UCH-1 (cell line): ENCODE measurements around a stretch of chr15.

DNA sequence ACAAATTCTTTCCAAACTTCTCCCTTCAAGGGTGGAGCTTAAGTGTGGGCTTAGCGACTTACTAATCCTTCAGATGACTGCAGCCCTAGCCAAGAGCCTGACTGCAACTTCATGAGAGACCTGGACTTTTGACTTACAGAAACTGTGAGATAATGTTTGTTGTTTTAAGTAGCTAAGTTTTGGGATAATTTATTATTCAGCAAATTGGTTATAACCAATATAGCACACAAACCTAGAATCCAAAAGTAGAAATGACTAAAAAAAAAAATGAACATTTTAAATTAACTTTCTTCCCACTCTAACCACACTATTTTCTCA lies 22.1 kb upstream of the ANXA2 start:
- RRBS, result no CpG with 5 or more reads among the region's 1 CpG

GRCh38 chr15:60568176-60568678 lies 89.3 kb upstream of the ICE2 start:
- RRBS, result no CpG with 5 or more reads among the region's 2 CpGs

DNA sequence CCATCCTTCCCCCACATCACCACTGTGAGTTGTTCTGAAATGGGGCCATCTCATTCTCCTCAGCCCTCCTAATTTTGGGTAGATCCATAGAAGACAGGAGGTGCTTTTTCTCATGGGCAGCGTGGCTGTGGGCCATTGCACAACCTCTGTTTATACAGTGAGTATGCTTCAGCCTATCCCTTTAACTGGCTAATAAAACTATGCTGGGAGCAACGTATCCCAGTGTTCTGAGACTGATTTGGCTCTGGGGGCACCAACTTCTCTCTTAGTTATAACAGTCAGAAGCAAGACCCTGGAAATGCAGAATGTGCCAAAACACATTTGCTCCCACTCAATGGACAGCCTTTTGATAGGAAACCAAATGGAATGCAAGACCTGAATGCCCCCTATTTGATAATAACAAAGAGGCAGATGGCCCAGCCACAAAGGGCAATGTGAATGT lies 97.1 kb upstream of the ICE2 start:
- RRBS, result no CpG with 5 or more reads among the region's 2 CpGs

GRCh38 chr15:60932413-60933017 lies 296.6 kb downstream of the RORA start:
- RRBS, result no CpG with 5 or more reads among the region's 7 CpGs

- RRBS, result no CpG with 5 or more reads among the region's 3 CpGs
Observed at GRCh38 chr15:61011135-61011619, 217.9 kb downstream of the RORA start.

GRCh38 chr15:61171265-61171757 lies 57.8 kb downstream of the RORA start:
- RRBS, result no CpG with 5 or more reads among the region's 2 CpGs

- RRBS, result no CpG with 5 or more reads among the region's 13 CpGs
Observed at GRCh38 chr15:62208956-62210201, 44.3 kb upstream of the C2CD4B start.

DNA sequence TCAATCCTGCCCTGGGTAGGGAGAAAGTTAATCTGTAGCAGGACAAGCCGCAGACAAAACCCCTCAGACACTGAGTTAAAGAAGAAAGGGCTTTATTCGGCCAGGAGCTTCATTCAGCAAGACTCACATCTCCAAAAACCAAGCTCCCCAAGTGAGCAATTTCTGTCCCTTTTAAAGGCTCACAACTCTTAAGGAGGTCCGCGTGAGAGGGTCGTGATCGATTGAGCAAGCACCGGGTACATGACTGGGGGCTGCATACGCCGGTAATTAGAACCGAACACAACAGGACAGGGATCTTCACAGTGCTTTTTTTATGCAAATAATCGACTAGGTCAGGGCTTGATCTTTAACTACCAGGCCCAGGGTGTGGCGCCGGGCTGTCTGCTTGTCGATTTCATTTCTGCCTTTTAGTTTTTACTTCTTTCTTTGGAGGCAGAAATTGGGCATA lies 95.2 kb upstream of the TLN2 start:
- RRBS, result no CpG with 5 or more reads among the region's 14 CpGs

DNA sequence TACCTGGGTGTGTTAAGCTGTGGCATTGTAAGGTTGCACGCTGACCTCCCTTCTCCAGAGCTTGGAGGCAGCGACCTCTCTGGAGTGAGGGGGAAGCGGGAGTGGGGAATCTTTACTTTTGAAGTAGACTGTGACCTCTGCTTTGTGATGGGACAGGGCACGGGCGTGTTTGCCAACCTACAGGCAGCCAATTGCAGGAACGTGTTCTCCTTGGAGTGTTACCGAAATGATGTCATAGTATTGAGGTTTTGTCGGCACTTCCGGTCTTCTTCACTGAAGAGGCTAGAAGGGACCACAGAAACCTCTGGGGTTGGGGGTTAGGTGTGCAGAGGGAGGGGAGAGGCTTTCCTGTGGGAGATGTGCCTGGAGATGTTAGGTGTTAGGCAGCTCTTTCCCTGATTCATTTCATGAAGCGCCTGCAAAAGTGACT lies 2.1 kb downstream of the TLN2 start:
- RRBS, result no CpG with 5 or more reads among the region's 10 CpGs

DNA sequence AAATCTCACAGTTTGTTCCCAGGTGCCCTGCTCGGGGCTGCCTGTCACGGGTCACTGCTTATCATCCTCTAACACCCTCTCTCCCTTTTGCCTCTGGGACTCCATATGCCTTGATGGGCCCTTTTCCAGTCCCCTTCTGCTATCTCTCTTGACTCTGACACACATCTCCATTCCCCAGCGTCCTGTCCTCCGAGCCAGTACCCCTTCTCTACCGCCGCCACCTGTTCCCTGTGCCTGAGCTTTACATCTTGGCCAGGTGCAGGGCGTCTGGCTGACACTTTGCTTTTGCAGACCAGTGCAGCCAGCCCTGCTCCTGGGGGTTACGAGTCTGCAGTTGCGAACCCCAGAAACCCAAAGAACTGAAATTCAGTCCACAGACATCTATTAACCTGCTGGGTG lies 65.3 kb downstream of the TLN2 start:
- RRBS, result no CpG with 5 or more reads among the region's 9 CpGs

DNA sequence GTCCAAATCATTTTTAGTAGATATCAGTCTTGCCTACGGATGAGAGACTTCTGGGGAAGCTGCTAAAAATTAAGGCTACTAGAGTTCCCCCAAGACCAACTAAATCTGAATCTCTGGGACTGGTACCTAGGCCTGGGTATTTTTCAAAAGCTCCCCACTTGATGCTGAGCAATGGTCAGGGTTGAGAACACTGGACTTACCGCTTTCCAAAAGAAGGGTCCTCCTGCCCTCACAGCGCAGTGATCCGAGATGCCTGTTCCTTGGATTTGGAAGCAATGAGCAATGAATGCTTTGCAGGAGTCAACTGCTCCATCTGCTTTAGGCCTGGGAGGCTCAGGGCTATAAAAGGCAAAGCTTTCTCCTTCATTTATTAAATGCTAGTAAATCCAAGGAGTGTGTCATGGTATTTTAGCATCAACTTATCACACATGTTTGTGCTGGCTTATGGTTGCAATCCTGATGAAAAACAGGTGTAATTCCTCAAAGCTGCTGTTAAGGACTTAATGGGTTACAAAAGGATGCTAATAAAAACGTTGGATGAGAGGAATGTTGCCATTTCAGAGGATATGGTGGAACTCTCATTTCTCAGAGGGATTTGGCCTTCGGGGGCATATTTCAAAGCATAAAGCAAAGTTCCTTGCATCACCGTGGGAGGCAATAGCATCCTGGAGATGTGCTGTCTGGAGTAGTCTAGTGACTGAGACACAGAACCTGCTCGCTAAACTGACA lies 158.6 kb upstream of the TPM1 start:
- RRBS, result no CpG with 5 or more reads among the region's 8 CpGs

DNA sequence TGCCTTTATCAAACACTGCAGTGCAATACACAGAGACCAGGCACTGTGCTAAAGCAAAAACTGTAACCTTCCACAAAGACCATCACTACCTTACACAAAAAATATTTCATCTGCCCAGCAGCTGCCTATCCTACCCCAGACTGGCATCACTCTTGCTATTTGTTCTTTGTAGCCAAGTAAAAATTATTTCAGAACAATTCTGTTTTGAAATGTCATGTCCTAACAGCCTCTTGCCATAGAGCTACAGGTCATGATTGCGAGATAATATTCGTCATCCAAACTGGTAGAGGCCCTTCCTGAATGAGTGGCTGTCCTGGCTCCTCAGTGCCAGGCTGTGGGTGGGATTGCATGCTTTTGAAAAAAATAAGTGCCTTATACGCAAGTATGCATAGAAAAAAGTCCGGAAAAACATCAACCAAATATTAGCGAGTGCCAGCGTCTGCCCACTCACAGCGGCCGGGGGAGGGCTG lies 142.2 kb upstream of the TPM1 start:
- RRBS, result 93% methylated on average over 2 of the region's 8 CpGs

DNA sequence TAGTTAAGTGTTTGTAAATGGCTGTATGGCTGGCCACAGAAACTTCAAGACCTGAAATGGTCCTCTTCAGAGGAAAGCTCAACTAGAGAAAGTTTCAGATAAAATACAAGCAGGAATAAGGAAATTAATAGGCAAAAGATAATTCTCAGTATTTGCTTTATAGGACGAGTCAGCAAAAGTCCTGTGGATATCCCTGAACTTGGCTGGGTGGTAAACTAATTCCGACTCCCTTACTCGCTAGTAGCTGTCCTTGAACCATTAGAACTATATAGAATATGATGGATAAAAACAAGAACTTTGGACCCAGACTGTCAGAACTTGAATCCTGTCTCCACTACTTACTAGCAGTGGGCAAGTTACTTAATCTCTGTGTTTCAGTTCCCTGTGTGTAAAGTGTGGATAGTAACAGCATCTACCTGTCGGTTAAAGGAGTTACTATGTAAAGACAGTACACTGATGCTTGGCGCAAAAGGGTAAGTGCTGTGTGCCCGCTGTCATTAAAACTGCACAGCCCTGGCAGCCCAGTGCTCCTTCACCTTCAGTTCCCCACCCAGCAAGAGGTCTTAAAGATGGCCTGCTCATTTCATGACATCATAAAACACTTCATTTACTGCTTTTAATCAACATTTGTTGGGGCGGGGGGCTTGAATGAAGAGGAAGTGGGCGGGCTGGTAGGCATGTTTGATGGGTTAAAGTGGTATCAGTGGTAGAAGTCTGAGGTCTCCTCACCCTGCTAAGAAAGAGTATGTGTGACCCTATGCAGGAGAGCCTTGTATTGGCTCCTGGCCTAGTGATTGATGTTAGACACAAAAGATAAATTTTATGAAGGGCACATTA lies 7.3 kb downstream of the TPM1 start:
- RRBS, result no CpG with 5 or more reads among the region's 8 CpGs

- RRBS, result no CpG with 5 or more reads among the region's 10 CpGs
Observed at GRCh38 chr15:63156083-63156727, 1.1 kb downstream of the RPS27L start.

GRCh38 chr15:63196905-63197537 lies 7.6 kb downstream of the RAB8B start:
- RRBS, result no CpG with 5 or more reads among the region's 5 CpGs

- RRBS, result no CpG with 5 or more reads among the region's 2 CpGs
Observed at GRCh38 chr15:63256694-63257056, 20.7 kb upstream of the APH1B start.

GRCh38 chr15:63308021-63308813 lies 30.8 kb downstream of the APH1B start:
- RRBS, result no CpG with 5 or more reads among the region's 5 CpGs

GRCh38 chr15:63379322-63380205 lies 2.1 kb downstream of the CA12 start:
- RRBS, result no CpG with 5 or more reads among the region's 7 CpGs

GRCh38 chr15:63436811-63437487 lies 55.3 kb upstream of the CA12 start:
- RRBS, result no CpG with 5 or more reads among the region's 6 CpGs